ENCODE data around the genes UNC79, OTUB2 and PPP4R4.

DNA sequence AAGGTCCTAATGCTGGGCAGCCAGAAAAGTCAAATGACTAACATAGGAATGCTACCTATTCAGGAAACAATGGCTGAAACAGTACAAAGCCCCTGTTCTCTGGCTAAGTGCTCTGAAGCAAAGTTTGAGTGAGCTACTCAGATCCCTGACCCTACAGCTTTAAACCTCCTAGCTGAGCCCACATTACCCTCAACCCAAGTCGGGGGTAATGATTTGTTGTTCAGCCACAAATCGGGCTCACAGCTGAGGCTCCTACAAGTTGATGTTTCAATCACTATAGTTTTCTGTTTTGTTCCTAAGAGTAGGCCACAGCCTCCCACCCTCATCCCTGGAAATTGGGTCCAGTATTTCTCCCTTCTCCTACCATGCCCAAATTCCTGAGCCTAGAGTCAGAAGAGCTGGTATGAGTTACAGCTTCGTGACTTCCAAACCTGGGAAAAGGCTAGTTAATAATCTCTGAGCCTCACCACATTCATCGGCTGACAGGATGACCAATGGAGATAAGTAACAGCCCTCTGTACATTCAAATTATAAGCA, 46.5 kb downstream of the BTBD7 start:
- PRO-cap = no peak

DNA sequence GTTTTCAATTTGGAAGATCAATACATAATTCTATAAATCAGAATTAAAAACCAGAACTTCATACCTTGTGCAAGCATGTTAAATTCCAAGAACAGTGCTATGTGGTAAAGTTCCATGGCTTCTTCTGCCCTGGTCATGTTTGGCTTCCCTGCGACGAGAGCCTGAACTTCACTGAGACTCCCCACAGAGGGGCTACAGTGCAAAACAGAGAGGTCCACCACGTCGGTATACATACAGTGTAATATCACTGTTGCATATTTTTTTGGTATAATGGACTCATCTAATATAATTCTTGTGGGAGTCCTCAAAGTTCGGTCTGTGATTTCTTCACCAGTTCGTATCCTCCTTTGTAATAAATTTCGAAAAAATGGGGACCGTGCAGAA, 39.0 kb downstream of the BTBD7 start:
- PRO-cap = no peak

GRCh38 chr14:93294178-93294708, 38.6 kb downstream of the BTBD7 start:
- PRO-cap = no peak

DNA sequence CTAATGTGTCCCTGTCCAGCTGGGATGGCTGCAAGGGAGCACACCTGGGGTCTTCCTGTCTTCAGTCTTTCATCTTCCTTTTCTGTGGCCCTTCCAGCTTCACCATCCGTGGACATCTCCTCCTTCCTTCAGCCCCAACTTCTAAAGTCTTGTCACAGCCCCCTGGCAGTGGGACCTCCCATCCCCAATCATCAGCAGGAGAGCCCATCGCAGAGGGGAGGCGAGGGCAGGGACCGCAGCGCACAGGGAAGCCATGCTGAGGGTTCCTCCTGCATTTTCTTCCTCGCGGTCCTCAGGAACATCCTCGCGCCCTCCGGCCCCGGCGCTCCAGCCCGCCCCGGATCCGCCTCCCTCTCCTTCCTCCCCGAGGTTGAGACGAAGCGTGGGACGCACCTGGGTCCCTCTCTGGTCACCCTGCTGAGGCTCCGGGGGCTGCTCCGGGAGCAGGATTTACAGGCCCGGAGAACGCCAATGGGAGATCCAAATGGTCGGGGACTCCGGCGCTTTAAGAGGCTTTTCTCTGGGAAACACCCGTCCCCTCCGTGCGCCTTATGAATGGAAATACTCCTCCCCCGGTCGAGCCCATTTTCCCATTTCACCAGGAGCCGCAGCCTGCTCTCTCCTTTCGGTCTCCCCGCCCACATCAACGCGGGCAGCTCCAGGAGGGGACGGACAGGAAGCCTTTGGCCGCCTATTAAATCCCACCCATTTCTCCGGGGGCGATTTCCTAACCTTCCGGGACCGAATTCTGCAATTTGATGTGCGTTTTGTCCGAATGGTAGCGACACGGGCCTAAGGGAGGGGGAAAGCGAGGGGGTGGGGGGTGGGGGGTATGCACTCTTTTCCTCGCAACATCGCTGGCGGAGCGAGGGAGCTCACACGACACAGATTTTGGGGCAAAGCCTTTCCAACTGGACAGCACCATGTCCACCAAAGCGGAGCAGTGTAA, at the start of gene UNC79:
UNC79 (plus strand) TSS at position 833 of the 949 bp plus-strand sequence.
- PRO-cap = no peak

GRCh38 chr14:93431341-93431632, 548 bp downstream of the UNC79 start:
- PRO-cap = no peak

GRCh38 chr14:93549595-93550021, 118.9 kb downstream of the UNC79 start:
- PRO-cap = bidirectional peak, plus-strand start at chr14:93549896, minus-strand start at chr14:93549648

GRCh38 chr14:93824533-93824777, 36.2 kb upstream of the PRIMA1 start:
- PRO-cap = no peak

GRCh38 chr14:94025942-94026555, at the start of gene OTUB2:
Gene OTUB2 (plus strand): TSS chr14:94026340.
- PRO-cap = no peak

DNA sequence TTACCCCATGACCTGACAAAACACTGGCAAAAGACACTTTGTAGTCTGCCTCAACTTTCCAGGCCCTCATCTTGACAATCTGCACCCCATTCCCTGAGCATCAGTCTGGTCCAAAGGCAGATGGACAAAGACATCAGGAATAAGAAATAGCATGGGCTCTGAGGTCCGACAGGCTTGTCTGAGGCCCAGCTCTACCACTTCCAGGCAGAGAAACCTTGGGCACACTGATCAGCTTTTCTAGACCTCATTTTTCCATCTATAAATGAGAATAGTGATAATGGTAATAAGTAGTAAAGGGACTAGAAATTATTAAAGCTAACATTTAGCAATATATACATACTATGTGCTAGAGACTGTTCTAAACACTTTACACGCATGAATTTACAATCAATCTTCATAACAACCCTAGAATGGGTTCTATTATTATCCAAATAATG, 21.8 kb downstream of the DDX24 start:
- PRO-cap = no peak

GRCh38 chr14:94078762-94079768, 1.9 kb downstream of the DDX24 start:
- PRO-cap = no peak

- PRO-cap = no peak
Observed at GRCh38 chr14:94110337-94111451, 18.7 kb downstream of the IFI27L2 start.

GRCh38 chr14:94173366-94174493, at the start of gene PPP4R4:
Gene PPP4R4 (plus strand): TSS chr14:94174322.
- PRO-cap = bidirectional peak, plus-strand start at chr14:94174129, minus-strand start at chr14:94173952

DNA sequence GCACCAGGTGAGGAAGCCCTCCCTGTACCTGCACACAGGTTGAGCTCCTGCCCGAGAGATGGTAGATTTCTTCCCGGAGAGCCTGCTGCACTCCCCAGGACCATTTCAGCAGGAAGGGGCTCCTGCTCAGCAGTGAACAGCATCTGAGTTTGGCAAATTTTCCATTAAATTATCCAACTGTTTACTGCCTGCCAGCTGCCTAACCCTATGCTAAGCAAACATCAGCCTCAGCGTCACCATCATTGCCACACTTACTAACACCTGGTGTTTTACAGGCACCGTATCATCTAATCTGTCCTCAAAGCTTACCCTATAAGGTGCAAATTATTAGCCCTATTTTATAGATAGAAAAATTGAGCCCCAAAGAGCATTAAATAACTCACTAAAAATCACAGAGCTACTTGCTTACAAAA, 1.8 kb downstream of the SERPINA1 start:
- PRO-cap = no peak

DNA sequence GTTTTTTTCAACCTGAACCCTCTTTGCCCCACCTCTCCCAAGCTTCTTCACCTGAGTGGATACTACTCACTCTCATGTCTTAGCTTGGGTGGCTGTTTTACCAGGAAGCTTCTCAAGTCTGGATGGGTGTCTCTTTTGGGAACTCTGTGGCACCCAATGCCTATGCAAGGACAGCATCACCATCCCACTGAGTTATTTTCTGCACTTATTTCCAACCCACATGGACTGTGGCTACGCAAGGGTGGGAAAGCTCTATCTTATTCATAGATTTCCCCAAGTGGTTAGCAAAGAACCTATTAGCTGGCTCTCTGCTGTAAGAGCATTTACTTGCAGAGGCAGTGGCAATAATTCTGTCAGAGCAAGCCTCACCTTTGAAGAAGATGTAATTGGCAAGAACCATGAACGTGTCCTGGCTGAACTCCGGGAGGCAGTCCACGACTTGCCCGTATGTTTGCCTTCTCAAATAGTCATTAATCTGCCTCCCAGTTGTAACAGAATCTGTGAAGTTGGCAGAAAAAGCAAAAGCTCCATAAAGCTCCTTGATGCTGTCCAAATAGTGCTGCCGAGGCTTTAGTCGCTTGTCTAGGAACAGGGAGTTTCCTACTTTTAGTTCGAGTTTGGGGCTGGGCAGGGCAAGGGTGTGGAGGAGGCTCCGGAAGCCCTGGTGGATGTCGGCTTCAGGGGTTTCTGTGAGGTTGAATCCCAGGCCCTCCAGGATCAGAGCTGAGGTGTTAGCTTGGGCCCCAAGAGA, 4.7 kb downstream of the SERPINA11 start:
- PRO-cap = no peak

GRCh38 chr14:94451052-94451616, 1.5 kb downstream of the SERPINA11 start:
- PRO-cap = no peak

DNA sequence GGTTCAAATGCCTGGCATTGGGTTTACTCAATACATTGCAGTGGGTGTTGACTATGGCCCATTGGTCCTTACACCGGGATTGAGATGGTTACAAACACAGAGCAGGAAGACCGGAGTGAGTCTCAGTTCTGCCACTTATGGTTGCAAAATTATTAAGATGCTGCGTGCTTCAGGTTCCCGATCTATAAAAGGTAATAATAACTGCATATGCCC, 10.7 kb upstream of the SERPINA11 start:
- PRO-cap = no peak

DNA sequence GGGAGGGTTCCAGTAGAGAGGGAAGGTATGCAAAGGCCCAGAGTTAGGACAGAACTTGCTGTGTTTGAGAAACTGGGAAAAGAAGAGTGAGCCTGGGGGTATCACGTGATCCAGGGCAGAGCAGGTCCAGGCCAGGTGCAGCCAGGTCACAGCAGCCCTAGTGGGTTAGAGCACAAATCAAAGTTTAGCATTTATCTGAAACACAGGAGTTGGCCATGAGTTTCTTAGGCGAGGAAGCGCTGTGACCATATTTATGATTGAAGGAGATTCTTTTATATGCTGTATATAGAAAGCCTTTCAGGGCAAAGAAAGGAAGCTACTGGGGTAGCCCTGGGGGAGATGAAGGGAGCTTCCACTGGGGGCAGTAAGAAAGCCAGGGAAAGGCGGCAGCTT, 1.7 kb downstream of the SERPINA5 start:
- PRO-cap = no peak

- PRO-cap = no peak
Observed at GRCh38 chr14:94615671-94616686, 3.8 kb downstream of the SERPINA3 start.

- PRO-cap = no peak
Observed at GRCh38 chr14:94971725-94972347, 185.5 kb downstream of the DICER1 start.

DNA sequence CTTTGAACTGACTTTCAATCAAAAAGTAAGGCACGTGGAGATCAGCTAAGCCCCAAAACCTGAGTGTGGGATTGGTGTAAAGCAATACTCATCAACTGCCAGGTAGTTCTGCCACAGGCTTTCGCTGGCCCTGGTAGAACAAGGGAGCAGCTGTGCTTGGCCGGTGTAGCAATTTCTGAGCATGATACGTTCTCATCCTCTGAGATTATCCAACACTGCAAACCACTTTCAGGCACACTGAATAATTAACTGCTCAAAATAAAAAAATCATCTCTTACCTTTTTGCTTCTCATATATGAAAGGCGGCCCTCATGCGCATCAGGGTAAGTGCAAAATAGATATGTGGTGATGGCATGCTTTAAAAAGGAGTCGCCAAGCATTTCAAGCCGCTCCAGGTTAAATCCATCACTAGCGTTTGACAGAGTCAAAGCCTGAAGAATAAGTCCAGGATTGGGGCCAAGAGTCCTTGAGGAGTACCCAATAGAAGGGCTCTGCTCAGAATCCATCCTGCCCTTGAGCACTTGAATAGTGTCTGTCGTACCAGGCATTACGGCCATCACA, 54.2 kb downstream of the DICER1 start:
- PRO-cap = no peak

Data from SEM (cell line).